Natural killer cell (primary cell): ENCODE results near the genes GLTPD2, CHRNE, CAMTA2, ZFP3 and SLC13A5.

- PRO-cap = bidirectional peak, plus-strand start at chr17:4696642, minus-strand start at chr17:4696530
These were observed 7.6 kb downstream of the PELP1 start for GRCh38 chr17:4696319-4696852.

DNA sequence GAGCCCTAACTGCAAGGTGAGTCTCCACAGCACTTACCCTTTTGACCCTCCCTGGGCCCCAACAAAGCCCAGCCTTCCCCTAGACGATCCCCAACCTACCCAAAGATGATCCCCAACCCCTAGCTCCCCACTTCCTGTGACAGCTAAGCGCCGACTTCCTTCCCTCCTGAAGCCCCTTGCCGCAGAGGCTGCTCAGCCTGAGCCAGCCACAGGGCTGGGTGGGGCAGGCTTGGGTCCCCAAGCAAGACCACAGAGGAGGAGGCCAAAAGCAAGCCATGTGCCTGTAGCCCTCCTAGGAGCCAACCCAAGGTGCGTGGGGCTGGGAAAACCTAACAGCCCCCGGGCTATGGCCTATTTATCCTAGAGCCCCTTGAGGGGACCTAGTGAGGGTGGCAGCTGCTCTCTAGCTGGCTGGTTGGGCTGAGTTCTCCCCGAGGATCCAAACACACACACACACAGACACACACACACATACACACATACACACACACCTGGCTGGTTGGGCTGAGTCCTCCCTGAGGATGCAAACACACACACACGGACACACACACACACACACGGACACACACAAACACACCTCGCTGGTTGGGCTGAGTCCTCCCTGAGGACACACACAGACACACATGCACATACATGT is 4.7 kb downstream of the ARRB2 start:
- PRO-cap = no peak

DNA sequence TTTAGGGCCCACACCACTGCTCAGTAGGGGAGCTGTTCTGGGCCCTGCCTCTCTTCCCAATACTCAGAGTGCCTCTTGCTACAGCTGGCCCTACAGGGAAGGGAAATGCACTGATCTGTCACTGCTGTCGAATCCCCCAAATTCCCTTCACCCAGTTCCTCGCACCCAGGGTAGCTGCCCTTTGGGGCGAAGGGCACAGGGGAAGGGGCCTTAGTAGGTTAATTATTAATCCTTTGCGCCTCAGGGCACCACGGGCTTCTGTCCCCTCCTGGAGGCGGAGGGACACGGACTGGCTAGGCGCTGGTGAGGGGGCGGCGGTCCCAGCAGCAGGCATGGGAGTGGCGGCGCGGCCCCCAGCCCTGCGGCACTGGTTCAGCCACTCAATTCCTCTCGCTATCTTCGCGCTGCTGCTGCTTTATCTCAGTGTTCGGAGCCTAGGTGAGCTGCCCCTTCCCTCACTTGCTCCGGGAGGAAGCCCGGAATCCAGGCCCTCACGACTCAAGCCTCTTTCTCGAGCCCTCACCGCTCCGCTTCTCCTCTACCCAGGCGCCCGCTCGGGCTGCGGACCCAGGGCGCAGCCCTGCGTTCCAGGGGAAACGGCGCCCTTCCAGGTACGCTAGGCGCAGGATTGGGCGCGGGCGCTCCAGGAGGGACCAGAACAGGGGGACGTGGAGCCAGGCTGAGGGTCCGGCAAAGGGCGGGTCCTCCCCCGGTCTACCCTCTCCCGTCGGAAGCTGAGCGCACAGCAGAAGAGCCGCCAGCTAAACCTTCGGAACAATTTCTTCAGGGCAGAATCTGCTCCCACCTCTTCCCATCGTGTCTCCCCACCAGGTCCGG is at the start of gene GLTPD2:
Gene GLTPD2, plus strand, starts transcription at position 285 of the 837 bp plus-strand sequence.
- PRO-cap = no peak

GRCh38 chr17:4893901-4894567 is 5.3 kb upstream of the C17orf107 start:
- PRO-cap = no peak

GRCh38 chr17:4900144-4900557 is 815 bp downstream of the C17orf107 start:
- PRO-cap = bidirectional peak, plus-strand start at chr17:4900275, minus-strand start at chr17:4900232

DNA sequence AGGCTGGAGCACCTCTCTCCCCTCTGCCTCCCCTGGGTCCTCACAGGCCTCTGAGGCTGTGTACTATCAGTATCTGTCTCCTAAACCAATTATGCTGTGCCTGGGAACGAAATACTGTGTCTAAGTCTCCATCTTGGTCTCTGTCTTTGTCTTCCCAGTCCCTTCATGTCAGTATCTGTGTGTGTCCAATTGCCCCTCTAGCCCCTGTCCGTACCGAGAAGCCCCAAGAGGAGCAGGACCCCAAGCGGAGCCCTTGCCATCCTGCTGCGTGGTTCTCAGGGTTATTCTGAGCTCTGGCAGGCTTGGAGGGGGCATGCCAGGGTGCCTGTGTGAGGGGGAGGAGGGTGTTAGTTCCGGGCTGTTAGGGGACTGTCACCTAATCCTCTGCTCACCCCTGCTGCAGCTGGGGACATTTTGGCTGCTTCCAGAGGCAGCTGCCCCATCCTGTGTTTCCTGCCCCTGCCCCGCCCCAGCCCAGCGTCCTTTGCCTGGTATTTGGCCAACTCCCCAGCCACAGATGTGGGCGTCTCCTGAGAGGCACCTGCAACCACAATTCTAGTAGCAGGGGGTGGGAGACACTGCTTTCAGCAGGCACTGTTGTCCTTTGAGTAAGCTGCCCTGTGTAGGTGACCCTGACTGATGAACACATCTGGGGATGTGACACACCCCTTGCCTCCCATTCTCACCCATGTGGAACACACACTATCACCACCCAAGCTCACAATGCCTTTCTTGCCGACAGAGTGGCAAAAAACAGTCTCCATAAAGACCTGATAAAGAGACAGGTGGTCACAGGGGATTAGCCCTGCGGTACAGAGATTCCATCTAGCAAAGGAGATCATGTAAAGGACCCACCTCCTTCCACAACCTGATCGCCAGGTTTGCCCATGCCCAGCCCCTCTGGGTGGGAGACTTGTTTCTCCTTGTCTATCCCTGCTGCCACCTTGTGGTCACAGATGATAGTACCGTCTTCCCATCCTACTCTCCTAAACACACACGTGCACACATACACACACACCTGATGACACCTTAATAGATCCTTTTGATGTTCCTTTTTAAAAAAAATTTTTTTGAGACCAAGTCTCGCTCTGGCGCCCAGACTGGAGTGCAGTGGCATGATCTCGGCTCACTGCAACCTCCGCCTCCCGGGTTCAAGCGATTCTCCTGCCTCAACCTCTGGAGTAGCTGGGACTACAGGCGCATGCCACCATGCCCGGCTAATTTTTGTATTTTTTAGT is at the start of gene CHRNE:
Gene CHRNE, minus strand, starts transcription at position 295 of the 1,238 bp plus-strand sequence.
- PRO-cap = bidirectional peak, plus-strand start at position 375 of the sequence, minus-strand start at position 295 of the sequence

- PRO-cap = no peak
These were observed 5.4 kb upstream of the CHRNE start for GRCh38 chr17:4908280-4908766.

GRCh38 chr17:4986812-4987887 is at the start of gene CAMTA2:
TSS of gene CAMTA2 (minus strand) at chr17:4987675.
- PRO-cap = bidirectional peak, plus-strand start at chr17:4987706, minus-strand start at chr17:4987655

GRCh38 chr17:5023354-5024679 is 11.4 kb downstream of the SLC52A1 start:
- PRO-cap = no peak

GRCh38 chr17:5077736-5078875 is at the start of gene ZFP3:
TSS of gene ZFP3 (plus strand) at chr17:5078467.
- PRO-cap = bidirectional peak, plus-strand start at chr17:5078250, minus-strand start at chr17:5078148; bidirectional peak, plus-strand start at chr17:5078480, minus-strand start at chr17:5078371

DNA sequence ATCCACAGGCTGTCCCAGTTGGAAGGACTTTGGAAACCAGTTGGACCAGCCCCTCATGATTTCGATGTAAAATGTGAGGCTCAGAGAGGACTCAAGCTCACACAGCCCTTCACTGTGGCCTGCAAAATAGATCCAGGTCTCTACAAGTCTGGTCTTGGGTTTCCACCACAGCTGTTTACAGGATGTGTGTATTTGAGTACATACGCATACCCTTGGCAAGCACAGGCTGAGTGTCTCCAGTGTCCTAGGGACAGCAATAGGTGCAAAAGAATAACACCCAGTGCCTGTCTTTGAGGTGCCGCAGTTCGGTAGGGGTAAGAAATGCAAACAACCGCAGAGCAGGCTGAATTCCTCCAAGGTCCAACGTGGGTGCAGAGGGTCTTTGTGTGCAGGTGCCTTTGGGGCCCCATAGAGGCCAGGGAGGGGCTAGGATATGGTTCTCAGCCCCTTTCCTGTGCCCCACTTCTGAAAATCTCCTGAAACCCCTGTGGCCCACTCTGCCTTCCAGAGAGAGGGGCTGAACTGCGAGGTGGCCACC is 5.1 kb downstream of the USP6 start:
- PRO-cap = no peak

- PRO-cap = no peak
These were observed 19.2 kb upstream of the ZNF594 start for GRCh38 chr17:5210763-5211462.

- PRO-cap = no peak
These were observed 20.3 kb upstream of the SCIMP start for GRCh38 chr17:5254882-5255515.

DNA sequence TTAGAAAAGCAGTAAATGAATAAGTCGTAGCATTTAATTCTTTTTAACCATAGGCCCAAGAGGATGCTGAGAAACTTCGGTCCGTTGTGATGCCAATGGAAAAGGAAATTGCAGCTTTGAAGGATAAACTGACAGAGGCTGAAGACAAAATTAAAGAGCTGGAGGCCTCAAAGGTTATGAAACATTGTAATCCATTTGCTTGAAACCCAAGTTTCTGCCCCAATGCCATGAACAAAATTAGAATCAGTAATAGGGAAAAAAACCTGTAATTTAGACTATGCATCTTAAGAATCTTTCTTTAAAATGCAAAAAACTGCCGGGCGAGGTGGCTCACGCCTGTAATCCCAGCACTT is 55.9 kb downstream of the RABEP1 start:
- PRO-cap = no peak

DNA sequence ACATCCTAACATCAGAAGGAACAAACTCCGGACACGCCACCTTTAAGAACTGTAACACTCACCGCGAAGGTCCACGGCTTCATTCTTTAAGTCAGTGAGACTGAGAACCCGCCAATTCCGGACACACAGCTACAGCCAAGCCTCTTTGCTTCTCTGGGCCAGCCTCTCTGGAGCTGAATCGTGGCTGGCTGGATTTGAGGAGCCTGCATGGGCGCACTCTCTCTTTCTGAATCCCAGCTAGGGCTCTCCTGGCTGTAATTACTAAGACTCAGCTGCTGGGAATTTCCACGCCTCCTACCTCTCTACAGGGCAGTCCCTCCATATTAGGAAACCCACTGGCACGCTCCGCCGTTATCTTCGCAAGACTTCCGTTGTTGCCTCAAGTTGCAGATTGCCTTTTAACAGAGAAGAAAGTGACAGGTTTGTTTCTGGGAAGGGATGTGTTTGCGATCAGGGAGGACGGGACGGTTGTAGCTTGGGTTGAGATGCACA is 188.3 kb upstream of the NLRP1 start:
- PRO-cap = no peak

DNA sequence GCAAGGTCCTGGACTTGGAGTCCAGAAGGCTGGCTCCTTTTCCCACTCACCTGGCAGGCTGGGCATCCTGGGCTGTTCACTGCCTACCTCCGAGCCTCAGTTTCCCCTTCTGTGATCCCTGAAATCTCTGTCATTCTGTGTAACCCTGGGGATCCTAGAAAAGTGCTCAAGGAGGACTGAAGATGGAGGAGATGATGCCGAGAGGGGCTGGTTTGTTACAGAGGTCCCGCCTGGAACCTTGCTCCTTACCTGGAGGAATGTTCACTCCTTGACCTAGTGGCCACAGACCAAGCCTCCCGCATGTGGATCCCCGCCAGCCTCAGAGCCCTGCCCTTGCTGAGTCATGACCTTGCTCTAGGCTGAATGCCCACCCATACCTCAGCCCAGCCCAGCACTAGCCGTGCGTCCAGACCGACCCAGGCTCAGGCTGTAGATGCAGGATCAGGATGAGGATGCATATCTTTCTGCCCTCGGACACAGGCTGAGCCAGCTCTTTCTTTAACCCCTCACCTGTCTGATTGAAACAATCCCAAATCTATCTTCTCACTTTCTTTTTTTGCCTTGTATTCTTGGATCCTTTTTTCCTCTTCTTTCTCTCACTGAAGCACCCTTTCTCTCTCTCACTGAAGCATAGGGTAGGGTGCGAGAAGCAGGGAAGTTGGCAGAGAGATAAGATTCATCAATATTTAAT is 34.8 kb downstream of the WSCD1 start:
- PRO-cap = no peak

- PRO-cap = no peak
These were observed 109.2 kb downstream of the AIPL1 start for GRCh38 chr17:6325841-6326097.

- PRO-cap = no peak
These were observed 28.7 kb downstream of the PIMREG start for GRCh38 chr17:6472910-6473357.

DNA sequence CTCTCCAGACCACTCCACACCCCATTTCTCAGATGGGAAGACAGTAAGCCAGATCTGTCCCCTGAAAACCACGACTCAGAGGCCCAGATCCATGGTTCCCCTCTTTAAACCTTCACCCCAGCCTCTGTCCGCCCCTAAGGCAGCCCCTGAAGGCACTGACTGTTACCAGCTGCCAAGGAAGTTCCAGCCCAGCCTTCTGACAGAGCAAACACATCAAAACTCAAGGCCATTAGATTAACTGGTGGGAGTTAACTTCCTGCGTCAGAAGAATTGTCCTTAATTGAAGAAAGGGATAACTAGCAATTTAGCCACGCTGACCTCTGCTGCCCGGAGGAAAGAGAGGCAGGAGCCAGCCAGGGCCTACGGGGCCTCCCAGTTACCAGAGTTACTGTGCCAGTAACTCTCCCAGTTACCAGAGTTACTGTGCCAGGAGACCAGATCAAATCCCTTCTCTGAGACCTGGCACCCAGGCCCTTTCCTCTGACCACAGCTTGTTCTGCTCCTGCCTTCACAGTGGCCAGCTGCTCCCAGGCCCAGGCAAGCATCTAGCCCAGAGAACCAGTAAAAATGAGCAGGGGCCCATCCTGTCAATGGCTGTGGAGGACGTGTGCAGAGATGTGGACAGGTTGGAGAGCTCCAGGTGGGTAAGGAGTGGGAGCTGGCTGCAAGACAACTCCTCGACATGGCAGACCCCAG is 2.6 kb upstream of the PITPNM3 start:
- PRO-cap = no peak

- PRO-cap = no peak
These were observed at the start of gene SLC13A5 for GRCh38 chr17:6712930-6714212. TSS of gene SLC13A5 (minus strand) at chr17:6713369.